ENCODE measurements around a stretch of chr17.

DNA sequence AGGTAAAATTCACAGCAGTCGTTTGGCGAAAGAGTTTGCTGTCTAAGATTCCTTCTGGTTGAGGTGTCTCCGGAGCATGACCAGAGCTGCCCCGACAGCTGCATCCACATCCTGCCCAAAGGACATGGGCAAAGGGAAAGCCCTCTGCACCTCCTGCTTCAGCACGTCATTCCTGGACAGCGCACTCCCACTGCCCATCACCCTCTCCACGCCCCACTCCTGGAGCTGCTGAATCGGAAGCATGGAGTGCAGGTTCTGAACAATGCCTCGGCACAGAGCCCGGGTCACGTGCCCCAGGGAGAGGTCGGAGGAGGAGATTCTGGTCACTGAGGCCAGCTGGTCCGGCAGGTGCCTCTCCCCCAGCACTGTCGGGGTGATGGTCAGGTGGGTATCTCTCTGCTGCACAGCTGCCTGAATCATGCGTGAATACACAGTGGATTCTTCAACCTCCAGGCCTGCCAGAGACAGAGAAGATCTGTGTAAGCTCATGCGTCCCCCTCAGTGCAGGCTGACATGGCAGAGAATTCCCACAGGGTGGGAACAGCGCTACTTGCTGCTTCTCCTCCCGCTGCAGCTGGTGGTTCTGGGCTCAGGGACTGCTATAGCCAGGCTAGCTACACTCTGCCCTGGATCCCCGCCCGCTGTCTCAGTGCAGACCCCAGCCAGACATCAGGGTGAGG lies 1.4 kb upstream of the TRPV1 start:
- PRO-cap, 6 experiments = no peak in any of the 6 experiments
- RAMPAGE, long total RNA, 2 experiments = no peak in any of the 2 experiments
- RRBS = 36% methylated on average over 4 of the region's 20 CpGs

GRCh38 chr17:3738489-3739112 lies 14.9 kb downstream of the HASPIN start:
- PRO-cap, 6 experiments = no peak in any of the 6 experiments
- RAMPAGE, long total RNA, 2 experiments = no peak in any of the 2 experiments
- RRBS = no CpG with 5 or more reads among the region's 14 CpGs

DNA sequence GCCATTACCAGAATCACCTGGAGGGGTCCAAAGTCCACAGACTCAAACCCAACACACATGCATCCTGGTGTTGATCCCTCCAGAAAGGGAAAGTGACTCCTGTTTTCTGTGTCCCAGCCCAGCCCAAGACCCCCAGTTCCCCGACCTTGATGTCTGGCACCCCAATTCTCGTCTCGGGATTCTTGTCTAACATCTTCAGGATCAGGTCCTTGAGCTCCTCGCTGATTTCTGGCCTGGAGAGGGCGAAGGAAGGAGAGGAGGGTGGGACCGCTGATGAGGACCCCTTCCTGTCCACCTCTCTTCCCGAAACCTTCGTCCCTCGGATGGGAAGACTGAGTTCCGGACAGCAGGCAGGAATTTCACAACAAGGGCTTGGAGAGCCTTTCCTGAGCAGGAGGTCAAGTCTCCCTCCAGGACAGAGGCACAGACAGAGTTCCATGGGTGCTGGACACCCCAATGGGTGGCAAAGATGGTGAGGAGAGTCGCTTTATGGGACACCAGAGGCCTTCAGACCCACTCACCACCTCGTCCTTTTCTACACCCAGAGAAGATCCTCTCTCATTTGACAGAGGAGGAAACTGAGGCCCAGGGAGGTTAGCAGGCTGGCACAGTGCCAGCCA lies 23.1 kb downstream of the CAMKK1 start:
- PRO-cap, 6 experiments = no peak in any of the 6 experiments
- RAMPAGE, long total RNA, 2 experiments = no peak in any of the 2 experiments
- RRBS = no CpG with 5 or more reads among the region's 12 CpGs

DNA sequence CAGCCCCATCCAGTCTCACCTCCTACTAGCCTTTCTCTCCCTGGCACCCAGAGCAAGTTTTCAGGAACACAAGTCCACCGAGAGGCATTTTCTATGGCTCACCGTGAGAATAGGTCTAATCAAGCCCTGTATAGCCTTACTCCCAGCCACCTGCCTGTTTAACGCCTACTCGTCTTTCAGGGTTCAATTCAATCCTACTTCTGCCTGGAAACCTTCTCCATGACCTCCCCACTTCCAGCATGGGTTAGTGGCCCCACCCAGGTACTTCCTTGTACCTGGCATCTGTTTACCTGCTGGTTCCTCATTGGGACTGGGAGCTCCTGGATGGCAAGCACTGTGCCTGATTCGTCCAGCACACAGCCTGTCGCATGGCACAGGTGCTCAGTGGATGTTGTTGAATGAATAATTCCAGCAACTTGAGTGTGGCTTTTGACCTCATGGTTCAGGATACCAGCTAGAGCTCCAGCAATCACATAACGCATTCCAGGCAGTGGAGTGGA lies 1.1 kb upstream of the CAMKK1 start:
- PRO-cap, 6 experiments = no peak in any of the 6 experiments
- RAMPAGE, long total RNA, 2 experiments = no peak in any of the 2 experiments
- RRBS = no CpG with 5 or more reads among the region's 7 CpGs

DNA sequence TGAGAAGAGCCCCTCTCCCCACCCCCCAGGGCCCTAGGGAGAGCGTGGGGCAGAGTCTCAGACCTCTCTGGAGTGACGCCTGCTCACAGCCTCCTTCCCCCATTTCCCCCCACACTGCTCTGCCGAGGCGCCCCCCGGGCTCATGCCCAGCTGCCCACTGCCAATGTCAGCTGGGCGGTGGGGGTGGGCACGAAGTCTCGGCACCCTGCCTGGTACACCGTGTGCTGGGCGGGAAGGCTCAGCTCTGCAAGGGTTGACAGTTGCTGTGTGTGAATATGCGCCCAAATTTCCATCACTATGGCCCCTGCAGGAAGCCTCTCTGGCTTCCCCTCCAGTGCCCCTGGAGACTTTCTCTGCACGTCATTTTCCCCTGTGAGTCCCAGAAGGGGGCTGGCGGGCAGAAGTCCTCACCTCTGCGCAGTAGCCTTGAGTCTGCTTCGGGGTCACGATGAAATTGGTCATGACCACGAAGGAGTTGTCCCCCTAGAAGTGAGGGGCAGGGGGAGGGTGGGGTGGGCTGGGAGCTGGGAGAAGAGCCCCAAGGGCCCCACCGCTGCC lies 11.7 kb upstream of the CAMKK1 start:
- PRO-cap, 6 experiments = no peak in any of the 6 experiments
- RAMPAGE, long total RNA, 2 experiments = no peak in any of the 2 experiments
- RRBS = no CpG with 5 or more reads among the region's 18 CpGs

- PRO-cap, 6 experiments = no peak in any of the 6 experiments
- RAMPAGE, long total RNA, 2 experiments = no peak in any of the 2 experiments
- RRBS = no CpG with 5 or more reads among the region's 22 CpGs
These were observed 2.1 kb downstream of the P2RX1 start for GRCh38 chr17:3913881-3914940.

- PRO-cap, 6 experiments = no peak in any of the 6 experiments
- RAMPAGE, long total RNA, 2 experiments = no peak in any of the 2 experiments
- RRBS = no CpG with 5 or more reads among the region's 12 CpGs
These were observed 7.7 kb upstream of the P2RX1 start for GRCh38 chr17:3923840-3924439.

GRCh38 chr17:3944500-3944936 lies 19.7 kb downstream of the ATP2A3 start:
- PRO-cap, 6 experiments = peak in 6 of 6 experiments; most common minus-strand start chr17:3944774 (in 3)
- RAMPAGE, long total RNA, 2 experiments = no peak in any of the 2 experiments
- RRBS = no CpG with 5 or more reads among the region's 25 CpGs

- PRO-cap, 6 experiments = no peak in any of the 6 experiments
- RAMPAGE, long total RNA, 2 experiments = no peak in any of the 2 experiments
- RRBS = no CpG with 5 or more reads among the region's 8 CpGs
These were observed 11.8 kb downstream of the ATP2A3 start for GRCh38 chr17:3952413-3952894.

GRCh38 chr17:3959067-3960009 lies 4.9 kb downstream of the ATP2A3 start:
- PRO-cap, 6 experiments = no peak in any of the 6 experiments
- RAMPAGE, long total RNA, 2 experiments = no peak in any of the 2 experiments
- RRBS = 89% methylated on average over 3 of the region's 20 CpGs

- PRO-cap, 6 experiments = peak in 3 of 6 experiments; most common plus-strand start chr17:3976925 (in 3); most common minus-strand start chr17:3976777 (in 2)
- RAMPAGE, long total RNA, 2 experiments = no peak in any of the 2 experiments
- RRBS = 16% methylated on average over 7 of the region's 29 CpGs
These were observed 12.4 kb upstream of the ATP2A3 start for GRCh38 chr17:3976464-3977247.

GRCh38 chr17:4006397-4007141 lies 42.3 kb upstream of the ATP2A3 start:
- PRO-cap, 6 experiments = no peak in any of the 6 experiments
- RAMPAGE, long total RNA, 2 experiments = no peak in any of the 2 experiments
- RRBS = no CpG with 5 or more reads among the region's 13 CpGs

GRCh38 chr17:4161085-4162293 lies 18.5 kb downstream of the CYB5D2 start:
- PRO-cap, 6 experiments = no peak in any of the 6 experiments
- RAMPAGE, long total RNA, 2 experiments = no peak in any of the 2 experiments
- RRBS = no CpG with 5 or more reads among the region's 16 CpGs

DNA sequence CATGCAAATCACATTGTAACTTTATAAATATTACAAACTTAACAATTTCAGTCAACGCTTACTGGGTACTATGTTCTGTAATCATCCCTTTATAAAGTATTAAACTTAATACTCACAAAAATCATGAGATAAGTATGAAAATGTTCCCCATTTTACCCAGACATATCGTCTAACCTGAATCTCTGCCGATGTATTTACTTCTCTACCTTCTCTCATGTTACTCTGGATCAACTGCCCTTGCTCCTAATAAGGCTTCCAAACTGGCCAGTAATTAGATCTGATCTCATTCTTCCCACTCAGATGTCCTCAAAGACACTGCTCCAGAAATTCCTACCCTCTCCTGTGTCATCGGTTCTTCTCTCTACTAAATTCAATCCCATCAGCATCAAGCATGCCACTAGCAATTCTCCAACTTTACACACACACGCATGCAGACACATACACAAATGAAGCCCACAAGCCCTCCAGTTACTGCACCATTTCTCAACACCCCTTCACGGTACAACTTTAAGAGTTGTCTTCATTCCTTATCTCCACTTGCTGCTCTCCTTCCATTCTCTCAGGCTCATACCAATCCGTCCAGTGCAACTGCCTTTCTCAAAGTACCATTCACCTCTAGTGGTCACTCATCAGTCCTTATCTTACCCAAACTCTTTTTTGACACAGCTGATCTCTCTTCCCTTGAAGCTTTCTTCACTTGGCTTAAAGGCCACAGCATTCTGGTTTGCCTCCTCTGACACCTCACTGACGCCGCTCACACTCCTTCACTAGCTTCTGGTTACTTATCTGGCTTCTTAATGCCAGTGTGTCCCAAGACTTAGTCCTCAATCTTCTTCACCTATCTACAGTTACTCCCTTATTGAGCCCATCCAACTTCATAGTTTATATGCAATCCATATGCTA lies 25.1 kb downstream of the UBE2G1 start:
- PRO-cap, 6 experiments = no peak in any of the 6 experiments
- RAMPAGE, long total RNA, 2 experiments = no peak in any of the 2 experiments
- RRBS = no CpG with 5 or more reads among the region's 9 CpGs

- PRO-cap, 6 experiments = peak in 1 of 6 experiments; most common plus-strand start chr17:4444966 (in 1)
- RAMPAGE, long total RNA, 2 experiments = no peak in any of the 2 experiments
- RRBS = no CpG with 5 or more reads among the region's 15 CpGs
These were observed 11.2 kb downstream of the SPNS3 start for GRCh38 chr17:4444772-4445425.

- PRO-cap, 6 experiments = peak in 1 of 6 experiments; most common plus-strand start chr17:4499156 (in 1)
- RAMPAGE, long total RNA, 2 experiments = no peak in any of the 2 experiments
- RRBS = 2% methylated on average over 12 of the region's 61 CpGs
These were observed 382 bp downstream of the SPNS2 start for GRCh38 chr17:4499022-4499503.

GRCh38 chr17:4512711-4513251 lies 14.1 kb downstream of the SPNS2 start:
- PRO-cap, 6 experiments = no peak in any of the 6 experiments
- RAMPAGE, long total RNA, 2 experiments = no peak in any of the 2 experiments
- RRBS = no CpG with 5 or more reads among the region's 18 CpGs

DNA sequence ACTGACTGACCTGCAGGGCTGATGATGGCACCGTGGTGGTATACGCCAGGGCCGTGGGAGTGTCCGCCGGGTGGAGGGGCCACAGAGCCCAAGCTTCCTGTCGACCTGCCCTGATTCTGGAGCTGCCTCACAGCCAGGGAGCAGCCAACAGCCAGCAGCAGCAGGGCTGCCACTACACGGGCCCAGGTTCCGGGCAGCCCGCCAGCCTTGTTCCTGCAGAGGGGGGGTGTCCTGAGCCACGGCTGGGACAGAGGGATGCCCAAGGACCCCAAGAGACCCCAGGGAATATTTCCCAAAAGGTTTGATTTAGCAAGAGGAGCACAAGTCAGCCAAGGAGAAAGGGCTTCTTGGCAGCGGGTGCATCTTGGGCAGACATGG lies 840 bp downstream of the GGT6 start:
- PRO-cap, 6 experiments = no peak in any of the 6 experiments
- RAMPAGE, long total RNA, 2 experiments = no peak in any of the 2 experiments
- RRBS = 60% methylated on average over 2 of the region's 11 CpGs

- PRO-cap, 6 experiments = no peak in any of the 6 experiments
- RAMPAGE, long total RNA, 2 experiments = no peak in any of the 2 experiments
- RRBS = no CpG with 5 or more reads among the region's 5 CpGs
These were observed 1.8 kb upstream of the GGT6 start for GRCh38 chr17:4562047-4562648.

- PRO-cap, 6 experiments = no peak in any of the 6 experiments
- RAMPAGE, long total RNA, 2 experiments = no peak in any of the 2 experiments
- RRBS = no CpG with 5 or more reads among the region's 11 CpGs
These were observed 1.9 kb downstream of the SMTNL2 start for GRCh38 chr17:4586041-4586724.